Colon Carcinoma Metastatic in the Lung (tissue), 2 donors: ENCODE measurements around the gene GPC1.

DNA sequence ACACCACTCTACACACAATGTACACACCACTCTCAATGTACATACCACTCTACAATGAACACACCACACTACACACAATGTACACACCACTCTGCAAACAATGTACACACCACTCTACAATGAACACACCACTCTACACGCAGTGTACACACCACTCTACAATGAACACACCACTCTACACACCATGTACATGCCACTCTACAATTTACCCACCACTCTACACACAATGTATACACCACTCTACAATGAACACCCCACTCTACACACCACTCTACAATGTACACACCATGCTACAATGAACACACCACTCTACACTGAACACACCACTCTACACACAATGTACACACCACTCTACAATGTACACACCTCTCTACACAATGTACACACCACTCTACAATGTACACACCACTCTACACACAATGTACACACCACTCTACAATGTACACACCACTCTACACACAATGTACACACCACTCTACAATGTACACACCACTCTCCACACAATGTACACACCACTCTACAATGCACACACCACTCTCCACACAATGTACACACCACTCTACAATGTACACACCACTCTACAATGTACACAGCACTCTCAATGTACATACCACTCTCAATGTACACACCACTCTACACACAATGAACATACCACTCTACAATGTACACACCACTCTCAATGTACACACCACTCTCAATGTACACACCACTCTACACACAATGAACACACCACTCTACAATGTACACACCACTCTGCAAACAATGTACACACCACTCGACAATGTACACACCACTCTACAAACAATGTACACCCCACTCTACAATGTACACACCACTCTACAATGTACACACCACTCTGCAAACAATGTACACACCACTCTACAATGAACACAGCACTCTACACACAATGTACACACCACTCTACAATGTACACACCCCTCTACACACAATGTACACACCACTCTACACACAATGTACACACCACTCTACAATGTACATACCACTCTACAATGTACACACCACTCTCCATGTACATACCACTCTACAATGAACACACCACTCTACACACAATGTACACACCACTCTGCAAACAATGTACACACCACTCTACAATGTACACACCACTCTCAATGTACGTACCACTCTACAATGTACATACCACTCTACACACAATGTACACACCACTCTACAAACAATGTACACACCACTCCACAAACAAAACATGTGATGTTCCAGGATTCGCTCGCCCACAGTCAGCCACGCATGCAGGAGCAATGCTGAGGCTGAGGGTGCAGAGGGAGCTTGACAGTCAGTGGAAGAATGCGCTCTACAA is 118.5 kb downstream of the HDAC4 start:
- PRO-cap, 2 experiments, result no peak in any of the 2 experiments

DNA sequence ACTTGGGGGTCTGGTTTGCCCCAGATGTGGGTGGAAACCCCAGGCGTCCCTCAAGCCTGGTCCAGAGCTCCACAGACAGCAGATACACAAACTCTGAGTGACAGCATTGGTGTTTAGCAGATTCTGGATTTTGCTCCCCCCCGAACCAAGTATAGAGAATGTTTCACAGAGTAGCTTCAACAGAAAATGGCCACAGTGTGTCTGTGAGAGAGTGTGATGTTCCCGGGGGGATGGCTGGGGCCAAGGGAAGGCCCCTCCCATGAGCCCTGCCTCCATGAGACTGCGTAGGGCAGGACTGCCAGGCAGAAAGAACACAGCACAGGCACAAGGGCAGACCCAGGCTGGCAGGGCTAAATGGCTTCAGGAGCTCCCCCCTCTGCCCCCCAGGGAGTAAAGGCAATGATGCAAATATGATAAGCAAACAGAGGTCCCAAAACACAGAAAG is 90.5 kb downstream of the HDAC4 start:
- PRO-cap, 2 experiments, result no peak in any of the 2 experiments

DNA sequence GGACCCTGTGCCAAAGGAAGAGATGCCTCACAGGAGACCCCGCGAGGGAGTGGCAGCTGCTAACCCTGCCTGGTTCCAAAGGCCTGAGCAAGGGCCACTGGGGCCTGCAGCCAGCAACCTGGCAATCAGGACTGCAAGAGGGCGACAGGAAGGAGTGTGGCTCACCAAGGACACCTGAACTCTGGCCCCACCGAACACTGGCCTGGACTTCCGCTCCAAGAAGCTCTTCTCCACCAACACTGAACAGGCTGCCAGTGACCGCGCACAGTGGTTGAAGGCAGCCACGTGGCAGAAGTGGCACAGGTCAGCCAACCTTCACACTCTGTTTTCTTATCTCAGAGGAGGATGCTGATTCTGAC is 70.5 kb downstream of the HDAC4 start:
- PRO-cap, 2 experiments, result no peak in any of the 2 experiments

GRCh38 chr2:239330653-239331224 is 70.1 kb downstream of the HDAC4 start:
- PRO-cap, 2 experiments, result no peak in any of the 2 experiments

- PRO-cap, 2 experiments, result peak in 2 of 2 experiments; most common plus-strand start chr2:239348957 (in 2)
Observed at GRCh38 chr2:239348441-239349068, 52.3 kb downstream of the HDAC4 start.

- PRO-cap, 2 experiments, result no peak in any of the 2 experiments
Observed at GRCh38 chr2:239352060-239352990, 48.5 kb downstream of the HDAC4 start.

DNA sequence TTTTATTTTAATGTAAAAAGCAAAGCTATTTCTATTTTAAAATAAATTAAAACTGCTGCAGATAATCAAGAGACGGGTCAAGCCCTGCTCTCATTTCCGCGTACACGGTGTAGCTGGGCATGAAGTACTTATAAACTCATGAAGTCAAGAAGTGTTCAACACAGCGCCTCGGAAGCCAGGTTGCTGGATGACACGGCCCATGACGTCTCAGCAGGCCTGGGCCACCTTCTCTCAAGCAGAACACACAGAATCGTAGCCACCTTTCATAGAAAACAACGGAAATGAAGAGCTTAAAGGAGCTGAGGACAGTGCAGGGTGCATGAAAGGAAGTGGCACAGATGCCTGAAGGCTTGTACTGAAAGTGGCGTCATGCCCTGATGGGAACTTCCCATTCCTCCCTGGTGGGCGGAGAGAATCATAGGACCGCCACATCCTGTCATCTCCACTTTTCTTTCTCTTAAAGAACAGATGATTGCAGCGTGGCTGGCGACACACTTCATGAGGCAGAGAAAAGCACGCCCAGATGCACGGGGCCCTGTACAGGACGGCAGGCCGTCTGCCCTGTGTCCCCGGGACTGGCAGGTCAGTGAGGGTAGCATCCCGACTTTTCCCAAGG is 31.2 kb downstream of the HDAC4 start:
- PRO-cap, 2 experiments, result peak in 2 of 2 experiments; most common plus-strand start position 467 of the sequence (in 1); most common minus-strand start position 340 of the sequence (in 1)

GRCh38 chr2:239533792-239534280 is 133.0 kb upstream of the HDAC4 start:
- PRO-cap, 2 experiments, result no peak in any of the 2 experiments

- PRO-cap, 2 experiments, result no peak in any of the 2 experiments
Observed at GRCh38 chr2:239725369-239725789, 299.8 kb downstream of the NDUFA10 start.

- PRO-cap, 2 experiments, result no peak in any of the 2 experiments
Observed at GRCh38 chr2:240135557-240136202, 425 bp downstream of the COPS9 start.

GRCh38 chr2:240300508-240301005 is 134.9 kb upstream of the GPC1 start:
- PRO-cap, 2 experiments, result no peak in any of the 2 experiments

DNA sequence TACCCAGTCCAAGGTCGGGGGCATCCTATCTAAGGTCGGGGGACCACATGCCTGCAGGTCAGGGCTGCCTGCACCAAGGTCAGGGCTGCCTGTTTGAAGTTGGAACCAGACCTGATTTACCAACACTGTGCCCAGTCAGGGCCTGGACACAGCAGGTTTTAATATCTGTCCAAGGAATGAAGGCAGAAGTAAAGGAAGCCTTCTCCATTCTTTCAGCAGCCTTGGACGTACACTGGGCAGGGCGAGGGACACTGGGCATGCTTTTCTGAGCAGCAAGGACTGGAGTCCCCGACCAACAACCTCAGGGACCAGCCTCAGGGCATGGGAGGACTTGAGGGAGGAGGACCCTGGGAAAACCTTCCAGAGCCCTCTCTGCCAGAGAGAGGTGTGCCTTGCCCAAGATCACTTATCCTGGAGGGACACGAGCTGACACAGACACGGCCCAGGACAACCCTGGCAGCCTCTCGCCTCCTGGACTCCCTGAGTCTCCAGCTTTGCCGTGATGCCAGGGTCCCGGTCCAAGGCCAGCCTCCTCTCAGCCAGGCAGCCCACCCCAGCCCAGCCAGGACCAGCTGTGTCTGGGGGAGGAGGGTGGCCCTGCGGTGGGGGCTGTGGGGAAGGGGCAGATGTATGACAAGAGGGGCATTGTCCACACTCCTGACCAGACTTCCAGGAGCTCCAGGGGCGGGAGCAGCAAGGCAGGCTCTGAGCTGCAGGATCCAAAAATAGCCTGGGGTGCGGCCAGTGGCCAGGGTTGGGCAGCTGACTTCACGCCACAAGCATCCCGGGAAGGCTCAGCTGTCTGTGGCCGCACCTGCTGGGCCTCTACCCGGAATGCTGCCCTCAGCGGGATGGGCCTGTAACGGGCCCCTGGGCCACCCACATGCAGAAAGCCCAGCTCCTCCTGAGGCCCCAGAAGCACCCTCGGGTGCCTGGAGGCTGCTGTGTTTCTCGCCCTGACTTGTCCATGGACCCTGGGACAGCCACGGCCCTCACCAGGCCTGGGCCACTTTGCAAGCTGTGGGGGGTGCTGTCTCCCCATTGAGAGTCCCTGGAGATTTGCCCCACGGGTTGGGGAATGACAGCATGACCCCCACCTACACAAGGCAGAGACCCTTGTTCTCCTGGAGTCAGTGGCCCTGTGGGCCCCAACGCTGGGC is 65.6 kb upstream of the GPC1 start:
- PRO-cap, 2 experiments, result peak in 1 of 2 experiments; most common minus-strand start position 670 of the sequence (in 1)

GRCh38 chr2:240435104-240436137 is at the start of gene GPC1:
TSS of gene GPC1 (plus strand) at chr2:240435663.
- PRO-cap, 2 experiments, result peak in 2 of 2 experiments; most common plus-strand start chr2:240435663 (in 2); most common minus-strand start chr2:240435545 (in 1)

GRCh38 chr2:240438657-240439199 is 3.3 kb downstream of the GPC1 start:
- PRO-cap, 2 experiments, result no peak in any of the 2 experiments

- PRO-cap, 2 experiments, result no peak in any of the 2 experiments
Observed at GRCh38 chr2:240544297-240544657, 13.5 kb downstream of the ANKMY1 start.

- PRO-cap, 2 experiments, result peak in 2 of 2 experiments; most common plus-strand start chr2:240566335 (in 1); most common minus-strand start chr2:240566234 (in 2)
Observed at GRCh38 chr2:240566125-240566930, 2.0 kb upstream of the RNPEPL1 start.

- PRO-cap, 2 experiments, result no peak in any of the 2 experiments
Observed at GRCh38 chr2:240567455-240567685, 914 bp upstream of the RNPEPL1 start.

- PRO-cap, 2 experiments, result no peak in any of the 2 experiments
Observed at GRCh38 chr2:240793977-240794818, 25.8 kb downstream of the KIF1A start.

GRCh38 chr2:240875467-240876229 is 7.0 kb downstream of the AGXT start:
- PRO-cap, 2 experiments, result no peak in any of the 2 experiments

DNA sequence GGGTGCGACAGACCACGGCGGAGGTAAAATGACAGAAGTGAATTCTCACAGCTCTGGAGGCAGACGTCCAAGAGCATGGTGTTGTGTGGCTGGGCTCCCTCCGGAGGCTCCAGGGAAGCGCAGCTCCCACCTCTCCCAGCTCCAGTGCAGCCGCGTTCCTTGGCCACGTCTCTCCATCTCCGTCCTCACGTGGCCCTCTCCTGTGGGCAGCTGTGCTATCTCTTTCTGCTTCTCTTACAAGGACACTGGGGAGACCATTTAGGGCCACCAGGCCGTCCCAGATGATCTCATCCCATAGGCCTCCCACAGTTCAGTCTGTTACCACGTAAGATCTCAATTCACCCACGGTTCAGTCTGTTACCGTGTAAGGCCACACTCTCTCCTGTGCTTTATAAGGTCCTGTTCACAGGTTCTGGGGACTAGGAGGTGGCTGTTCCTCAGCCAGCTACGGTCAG is 2.8 kb upstream of the MAB21L4 start:
- PRO-cap, 2 experiments, result no peak in any of the 2 experiments